Epidermal melanocyte (primary cell): Measurements from ENCODE around the gene VAMP4.

DNA sequence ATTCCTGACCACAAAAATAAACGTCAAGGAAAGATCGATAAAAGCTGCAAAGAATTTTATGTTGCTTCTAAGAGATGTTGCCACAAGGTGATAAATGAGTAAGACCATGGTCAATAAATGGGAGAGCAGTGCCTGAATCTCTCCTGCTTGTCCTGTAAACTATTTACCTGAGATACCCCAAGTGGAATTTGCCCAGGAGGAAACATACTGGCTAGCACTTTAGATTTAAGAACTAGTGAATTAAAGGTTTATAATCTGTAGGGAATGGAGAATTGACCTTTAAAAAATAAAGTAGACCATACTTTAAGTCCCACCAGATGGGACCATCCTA, 70.9 kb downstream of the FMO4 start:
- RRBS, result no CpG with 5 or more reads among the region's 2 CpGs

DNA sequence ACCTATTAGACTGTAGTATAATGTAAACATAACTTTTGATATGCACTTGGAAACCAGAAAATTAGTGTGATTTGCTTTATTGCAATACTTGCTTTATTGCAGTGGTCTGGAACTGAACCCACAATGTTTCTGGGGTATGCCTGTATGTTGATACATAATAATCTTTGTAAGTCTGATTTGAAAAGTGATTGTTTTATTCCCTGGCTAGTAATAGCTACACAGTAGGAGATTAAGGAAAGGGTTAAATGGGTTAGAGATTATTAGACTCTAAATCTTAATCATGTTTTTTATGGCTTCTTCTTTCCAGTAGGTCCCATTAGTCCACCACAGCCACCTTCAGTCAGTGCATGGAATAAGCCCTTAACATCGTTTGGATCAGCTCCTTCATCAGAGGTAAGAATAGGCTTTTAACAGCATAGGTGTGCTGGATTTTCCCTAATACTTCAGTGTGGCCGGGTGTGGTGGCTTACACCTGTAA, 61.3 kb upstream of the MYOCOS start:
- RRBS, result no CpG with 5 or more reads among the region's 2 CpGs

GRCh38 chr1:171595109-171595475, 27.0 kb upstream of the MYOCOS start:
- RRBS, result no CpG with 5 or more reads among the region's 2 CpGs

DNA sequence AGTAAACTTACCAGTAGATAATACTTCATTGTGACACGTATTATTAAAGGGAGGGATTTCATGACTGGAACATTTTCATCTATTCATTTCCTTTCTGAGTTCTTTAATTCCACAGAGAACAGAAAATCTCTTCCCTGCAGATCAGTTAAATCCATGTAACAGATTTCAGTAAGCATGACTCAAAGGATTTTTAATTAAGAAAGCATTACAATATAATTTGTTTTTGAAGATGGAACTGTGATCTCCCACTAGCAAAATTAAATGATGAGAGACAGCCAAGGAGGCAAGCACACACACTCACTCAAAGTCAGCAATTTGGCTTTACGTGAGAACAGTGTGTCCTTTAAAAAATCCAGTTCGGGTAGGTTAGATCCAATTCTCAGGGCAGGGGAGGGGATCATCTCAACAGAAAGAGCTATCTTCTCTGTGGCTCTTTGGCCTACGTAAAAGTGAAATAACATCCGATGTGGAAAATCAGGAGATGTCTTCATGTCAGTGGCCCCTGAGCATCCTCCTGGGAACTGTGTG, 10.7 kb upstream of the MYOC start:
- RRBS, result no CpG with 5 or more reads among the region's 5 CpGs

DNA sequence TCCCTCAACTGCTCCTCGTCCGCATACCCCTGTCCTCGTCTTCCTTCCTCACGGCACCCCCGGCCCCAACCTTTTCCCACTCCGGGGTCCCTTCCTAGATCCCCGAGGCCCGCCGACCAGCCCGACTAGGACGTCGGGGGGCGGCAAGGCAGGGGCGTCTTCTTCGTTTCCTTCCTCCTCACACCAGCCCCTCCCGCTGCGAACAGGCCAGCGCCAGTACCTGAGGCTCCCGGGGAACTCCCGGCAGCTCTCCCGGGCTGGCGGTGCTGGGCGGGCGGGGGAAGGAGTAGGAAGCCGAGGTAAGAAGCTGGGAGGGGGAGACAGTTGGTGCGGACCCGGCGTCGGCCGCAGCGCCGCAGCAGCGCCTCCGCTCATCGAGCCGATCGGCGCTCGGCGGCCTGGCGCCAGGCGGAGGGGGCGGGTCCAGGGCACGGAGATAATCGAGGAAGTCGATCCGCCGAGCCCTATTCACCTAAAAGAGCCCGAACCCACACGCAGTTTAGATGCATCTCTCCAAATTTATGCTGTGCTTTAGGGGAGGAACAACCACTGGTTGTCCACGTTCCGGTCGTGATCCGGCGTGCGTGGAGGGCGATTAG, at the start of gene VAMP4:
Gene VAMP4 (minus strand): TSS at position 376 of the 599 bp plus-strand sequence.
- RRBS, result 4% methylated on average over 10 of the region's 57 CpGs

DNA sequence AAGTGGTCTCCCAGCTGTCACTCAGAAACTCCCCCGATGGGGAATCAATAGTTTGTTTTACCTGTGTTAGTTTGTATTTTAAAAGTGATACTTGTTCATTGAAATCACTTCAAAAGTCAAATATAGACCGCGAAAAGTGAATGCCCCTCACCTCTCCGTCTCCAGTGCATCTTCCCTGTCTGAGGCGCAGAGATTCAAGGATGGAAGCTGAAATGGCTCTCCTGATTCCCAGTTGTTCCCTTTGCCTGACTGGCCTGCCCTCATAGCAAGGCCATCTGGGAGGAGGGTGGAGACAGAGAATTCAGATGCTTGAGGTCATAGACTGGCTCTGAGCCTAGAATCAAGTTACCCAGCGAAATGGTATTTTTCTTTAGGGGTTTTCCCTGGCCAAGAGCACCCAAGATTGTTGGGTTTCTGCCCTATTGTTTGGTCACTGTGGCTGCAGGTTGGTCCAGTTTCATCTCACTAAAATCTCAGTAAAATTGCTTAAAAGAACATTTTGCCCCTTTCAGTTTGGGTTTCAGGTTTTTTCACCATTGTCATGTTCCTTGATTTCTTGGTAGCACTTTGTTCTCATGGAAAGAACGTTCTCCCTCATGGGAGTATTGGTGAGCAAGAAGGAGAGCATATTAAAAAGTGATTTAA, 7.2 kb downstream of the METTL13 start:
- RRBS, result no CpG with 5 or more reads among the region's 7 CpGs

DNA sequence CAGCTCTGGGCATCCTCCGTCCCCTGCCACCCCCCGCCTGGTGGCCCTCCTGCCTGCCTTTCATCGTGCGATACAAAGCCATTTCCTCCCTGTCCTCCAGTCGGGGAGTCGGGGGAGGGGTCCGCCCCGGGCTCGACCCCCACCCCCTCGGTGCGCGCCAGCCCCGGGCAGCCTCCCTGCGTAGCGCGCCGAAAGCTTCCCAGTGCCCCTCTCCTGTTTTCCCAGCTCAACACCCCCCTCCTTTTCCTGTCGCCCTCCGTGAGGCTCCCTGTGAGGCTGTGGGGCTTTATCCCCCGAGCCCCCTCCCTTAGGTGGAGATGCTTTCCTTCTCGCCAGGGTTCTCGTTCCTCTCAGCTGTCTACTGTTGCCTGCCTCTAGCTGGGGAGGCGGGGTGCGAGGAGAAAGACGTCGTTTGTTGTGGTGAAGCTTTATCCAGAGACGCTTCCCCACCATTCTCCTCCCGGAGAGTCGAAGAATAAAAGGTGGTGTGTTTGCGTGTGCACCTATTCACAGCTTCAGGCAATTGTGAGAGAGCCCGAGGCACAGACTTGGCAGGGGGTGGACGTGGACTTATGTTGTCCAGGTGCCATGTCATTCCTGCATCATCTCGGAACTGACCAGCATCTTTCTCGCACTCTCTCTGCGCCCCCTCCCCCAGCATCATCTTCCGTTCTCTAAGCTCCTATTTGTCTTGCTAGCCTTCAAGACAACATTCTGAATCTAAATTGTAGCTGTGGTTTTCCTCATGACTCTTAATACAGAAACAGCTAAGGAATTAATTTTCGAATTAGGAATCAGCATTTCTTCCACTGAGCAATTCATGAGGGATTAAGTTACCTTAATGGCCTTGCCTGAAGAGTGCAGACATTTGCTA, 934 bp downstream of the DNM3 start:
- RRBS, result 5% methylated on average over 6 of the region's 37 CpGs

GRCh38 chr1:172149339-172149683, 271.2 kb upstream of the C1orf105 start:
- RRBS, result no CpG with 5 or more reads among the region's 2 CpGs

DNA sequence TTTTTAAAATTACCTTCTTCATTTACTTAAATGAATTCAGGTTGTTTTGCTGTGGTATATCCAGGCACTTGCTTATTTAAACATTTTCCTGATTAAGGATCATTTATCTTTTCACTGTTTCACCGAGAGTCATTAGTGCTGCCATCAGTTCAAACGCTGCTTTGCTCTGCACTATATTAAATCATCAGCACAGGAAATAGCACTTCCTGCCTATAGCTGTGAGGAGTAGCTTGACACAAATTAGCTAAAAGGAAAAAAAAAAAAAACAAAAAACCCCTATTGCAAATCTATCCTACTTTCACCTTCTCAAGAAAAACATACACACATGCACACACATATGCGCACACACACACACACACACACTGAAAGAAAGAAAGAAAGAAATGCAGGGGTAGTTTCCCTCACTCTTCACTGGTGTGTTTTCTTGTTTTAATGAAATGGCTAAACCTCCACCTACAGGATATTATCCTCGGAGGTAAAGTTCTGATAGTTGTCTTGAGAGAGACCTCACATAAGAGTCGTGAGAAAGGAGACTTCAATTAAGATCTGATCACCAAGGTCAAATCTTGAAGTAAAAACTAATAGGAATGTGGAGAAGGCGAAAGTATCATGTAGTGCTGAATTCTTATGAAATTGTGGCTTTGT, 39.6 kb upstream of the C1orf105 start:
- RRBS, result no CpG with 5 or more reads among the region's 6 CpGs

DNA sequence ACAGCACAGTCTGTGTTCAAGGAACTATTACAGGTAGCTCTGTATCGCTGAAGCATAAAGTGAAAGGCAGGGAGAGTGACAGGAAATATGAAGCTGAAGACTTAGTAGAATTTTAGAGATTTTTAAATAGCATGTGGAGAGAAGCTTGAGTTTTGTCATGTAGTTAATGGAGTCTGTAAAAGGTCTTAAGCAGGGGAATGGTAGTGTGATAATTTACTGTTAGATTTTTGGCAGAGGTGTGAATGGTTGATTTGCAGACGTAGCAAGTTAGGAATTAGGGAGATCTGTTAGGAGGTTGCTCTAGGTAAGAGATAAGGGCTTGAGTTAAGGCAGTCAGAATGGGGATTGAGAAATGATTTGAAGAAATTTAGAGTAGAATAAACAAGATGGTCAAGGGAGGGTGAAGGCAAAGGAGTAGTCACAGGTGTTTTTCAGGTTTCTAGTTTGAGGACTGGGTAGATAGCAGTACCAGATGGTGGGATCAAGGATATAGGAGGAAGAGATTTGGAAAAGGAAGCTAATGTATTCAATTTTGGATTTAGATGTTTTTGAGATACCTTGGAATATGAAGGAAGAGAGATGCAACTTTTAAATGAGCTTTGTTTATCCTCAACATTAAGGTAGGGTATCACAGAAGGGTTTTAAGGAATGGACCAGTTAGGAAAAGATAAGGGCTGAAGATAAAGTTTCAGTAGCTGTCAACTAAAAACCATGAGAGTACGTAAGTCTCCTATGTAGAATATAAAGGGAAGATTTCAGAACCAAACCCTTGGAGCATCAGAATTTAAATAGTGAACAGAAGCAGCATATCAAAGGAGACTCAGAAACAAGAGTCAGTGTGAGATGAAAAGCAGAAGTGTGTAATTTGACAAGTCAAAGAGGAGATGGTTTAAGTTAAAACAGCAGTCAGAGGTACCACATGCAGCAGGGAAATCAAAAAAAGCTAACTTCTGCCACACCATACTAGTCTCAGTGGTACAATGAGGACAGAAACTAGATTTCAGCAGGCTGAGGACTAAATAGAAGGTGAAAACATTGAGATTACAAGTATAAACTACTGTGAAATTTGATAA, 12.0 kb downstream of the SUCO start:
- RRBS, result no CpG with 5 or more reads among the region's 3 CpGs

GRCh38 chr1:173391077-173391902, 85.8 kb upstream of the PRDX6 start:
- RRBS, result no CpG with 5 or more reads among the region's 1 CpG

- RRBS, result no CpG with 5 or more reads among the region's 15 CpGs
Observed at GRCh38 chr1:173733623-173734424, 19.0 kb downstream of the KLHL20 start.

GRCh38 chr1:173867517-173867935, 654 bp upstream of the ZBTB37 start:
- RRBS, result no CpG with 5 or more reads among the region's 20 CpGs

DNA sequence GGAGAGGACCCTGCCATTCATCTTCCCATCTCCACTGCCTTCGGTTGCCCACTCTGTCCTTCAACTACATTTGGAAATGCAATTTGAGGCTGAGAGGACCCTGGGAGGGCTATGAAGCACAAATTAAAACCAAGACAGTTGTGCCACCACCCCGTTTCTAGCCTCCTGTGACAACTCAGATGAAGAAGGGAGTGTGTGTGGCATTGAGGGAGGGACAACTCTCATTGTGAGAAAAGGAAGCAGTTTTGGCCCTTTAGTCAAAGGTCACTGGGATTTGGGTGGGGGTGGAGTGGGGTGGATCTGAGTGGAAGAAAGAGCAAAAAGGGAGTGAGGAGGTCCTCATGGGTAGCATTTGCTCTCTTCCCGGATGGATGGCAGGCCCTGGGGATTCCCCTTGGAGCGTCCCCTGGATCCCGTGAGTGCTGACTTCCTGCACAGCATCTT, 579 bp downstream of the SERPINC1 start:
- RRBS, result no CpG with 5 or more reads among the region's 5 CpGs

- RRBS, result no CpG with 5 or more reads among the region's 2 CpGs
Observed at GRCh38 chr1:174018391-174019032, 3.6 kb downstream of the RC3H1 start.

DNA sequence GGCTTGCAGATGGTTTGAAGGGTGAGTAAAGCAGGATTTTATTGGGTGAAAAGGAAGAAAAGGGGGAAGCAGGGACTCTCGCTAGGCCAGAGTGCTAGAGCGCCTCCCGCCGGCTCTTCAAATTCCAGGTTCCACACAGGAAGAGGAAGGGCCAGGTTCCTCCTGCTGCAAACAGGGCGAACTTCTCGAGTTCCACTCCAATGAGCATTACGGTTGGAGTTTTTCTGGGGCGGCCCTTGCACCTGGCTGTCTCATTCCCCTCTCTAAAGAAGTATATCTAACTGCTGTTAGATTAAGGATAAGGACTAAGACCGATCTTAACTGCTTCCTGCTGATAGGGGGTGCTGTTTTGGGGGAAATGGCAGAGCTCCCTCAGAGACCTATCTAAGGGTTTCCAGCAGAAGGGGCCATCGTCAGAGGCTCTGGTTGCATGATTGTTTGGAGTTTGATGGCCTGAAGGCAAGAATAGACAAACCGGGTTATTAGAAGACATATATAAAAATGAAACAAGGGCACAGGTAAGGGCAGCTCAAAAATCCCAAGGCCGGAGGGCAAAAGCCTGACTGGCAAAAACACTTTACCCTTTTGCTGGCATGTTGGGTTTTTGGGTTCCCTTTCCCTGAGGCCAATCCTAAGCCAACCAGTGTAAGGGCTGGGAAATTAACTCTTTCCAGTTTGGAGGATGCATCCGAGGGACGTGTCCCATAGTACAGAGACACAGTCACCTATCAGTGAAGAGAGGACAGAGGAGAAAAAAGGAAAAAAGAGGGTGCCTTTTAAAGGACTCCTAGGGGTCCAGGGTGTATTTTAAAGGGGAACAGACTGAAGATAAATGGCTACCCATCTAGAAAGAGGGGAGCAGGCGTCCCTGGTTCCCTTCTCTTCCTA, 138.2 kb downstream of the RABGAP1L start:
- RRBS, result no CpG with 5 or more reads among the region's 15 CpGs

- RRBS, result no CpG with 5 or more reads among the region's 24 CpGs
Observed at GRCh38 chr1:174383214-174383680, 64.5 kb upstream of the GPR52 start.

- RRBS, result no CpG with 5 or more reads among the region's 7 CpGs
Observed at GRCh38 chr1:174834407-174835379, 165.1 kb upstream of the CACYBP start.

DNA sequence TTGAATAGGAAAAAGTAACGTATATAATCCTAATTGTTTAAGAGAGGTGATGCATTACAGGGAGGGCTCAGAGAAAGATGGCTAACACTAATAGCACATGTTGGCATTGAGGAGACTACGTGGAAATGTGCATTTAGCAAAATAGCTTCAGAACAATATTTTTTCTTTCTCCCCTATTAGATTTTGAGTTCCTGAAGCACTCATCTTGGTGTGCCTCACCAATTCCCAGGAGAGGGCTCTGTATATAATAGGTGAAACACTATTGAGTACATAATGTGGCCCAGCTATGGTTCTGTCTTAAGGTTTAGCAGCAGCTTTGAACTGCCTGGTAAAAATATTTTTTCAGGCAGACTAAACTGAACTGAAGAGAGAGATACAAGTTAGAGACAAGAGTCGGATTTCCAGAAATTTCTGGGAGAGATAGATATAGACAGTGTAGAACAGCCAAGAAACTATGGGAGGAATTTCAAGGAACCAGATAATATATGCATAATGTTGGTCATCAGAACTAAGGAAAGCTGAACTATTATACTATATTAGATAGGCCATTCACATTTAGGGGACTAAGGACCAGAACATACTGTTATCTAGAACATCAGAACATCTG, 160.1 kb upstream of the CACYBP start:
- RRBS, result no CpG with 5 or more reads among the region's 3 CpGs